ENCODE data around the genes ZNF845 and CNOT3.

- PRO-cap, 3 experiments = no peak in any of the 3 experiments
- RRBS = no CpG with 5 or more reads among the region's 4 CpGs
Observed at GRCh38 chr19:52892937-52893451, 4.4 kb downstream of the ZNF320 start.

- PRO-cap, 3 experiments = no peak in any of the 3 experiments
- RRBS = no CpG with 5 or more reads among the region's 7 CpGs
Observed at GRCh38 chr19:52935331-52935781, 12.1 kb upstream of the ZNF888 start.

GRCh38 chr19:52936975-52937745 is 13.9 kb upstream of the ZNF888 start:
- PRO-cap, 3 experiments = no peak in any of the 3 experiments
- RRBS = no CpG with 5 or more reads among the region's 10 CpGs

- PRO-cap, 3 experiments = no peak in any of the 3 experiments
- RRBS = 37% methylated on average over 13 of the region's 27 CpGs
Observed at GRCh38 chr19:53008008-53009056, 5.4 kb upstream of the ERVV-1 start.

DNA sequence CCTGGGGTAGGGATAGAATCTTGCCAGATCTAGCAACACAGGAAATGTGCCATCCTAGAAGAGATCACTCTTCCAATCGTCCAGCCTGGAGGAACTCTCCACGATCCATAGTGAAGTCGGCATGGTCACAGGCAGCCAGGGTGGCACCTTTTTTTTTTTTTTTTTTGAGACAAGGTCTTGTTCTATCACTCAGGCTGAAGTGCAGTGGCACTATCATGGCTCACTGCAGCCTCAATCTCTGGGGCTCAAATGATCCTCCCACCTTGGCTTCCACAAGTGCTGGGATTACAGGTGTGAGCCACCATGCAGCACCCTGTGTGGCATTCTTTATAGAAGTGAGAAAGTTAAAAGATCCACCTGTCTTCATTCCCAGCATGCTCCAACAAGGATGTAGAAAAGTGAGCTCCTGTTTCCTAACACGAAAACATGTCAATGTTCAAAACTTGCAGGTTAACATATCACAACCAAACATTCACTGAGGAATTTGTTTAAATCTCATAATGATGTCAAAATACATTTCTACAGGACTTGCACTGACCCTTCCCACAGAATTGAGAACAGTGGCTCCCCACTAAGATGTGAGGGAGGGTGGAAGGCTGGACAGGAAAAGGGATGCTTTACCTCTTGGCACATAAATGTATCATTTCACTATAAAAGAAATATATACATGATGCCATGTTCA is 18.3 kb downstream of the ZNF160 start:
- PRO-cap, 3 experiments = no peak in any of the 3 experiments
- RRBS = no CpG with 5 or more reads among the region's 4 CpGs

DNA sequence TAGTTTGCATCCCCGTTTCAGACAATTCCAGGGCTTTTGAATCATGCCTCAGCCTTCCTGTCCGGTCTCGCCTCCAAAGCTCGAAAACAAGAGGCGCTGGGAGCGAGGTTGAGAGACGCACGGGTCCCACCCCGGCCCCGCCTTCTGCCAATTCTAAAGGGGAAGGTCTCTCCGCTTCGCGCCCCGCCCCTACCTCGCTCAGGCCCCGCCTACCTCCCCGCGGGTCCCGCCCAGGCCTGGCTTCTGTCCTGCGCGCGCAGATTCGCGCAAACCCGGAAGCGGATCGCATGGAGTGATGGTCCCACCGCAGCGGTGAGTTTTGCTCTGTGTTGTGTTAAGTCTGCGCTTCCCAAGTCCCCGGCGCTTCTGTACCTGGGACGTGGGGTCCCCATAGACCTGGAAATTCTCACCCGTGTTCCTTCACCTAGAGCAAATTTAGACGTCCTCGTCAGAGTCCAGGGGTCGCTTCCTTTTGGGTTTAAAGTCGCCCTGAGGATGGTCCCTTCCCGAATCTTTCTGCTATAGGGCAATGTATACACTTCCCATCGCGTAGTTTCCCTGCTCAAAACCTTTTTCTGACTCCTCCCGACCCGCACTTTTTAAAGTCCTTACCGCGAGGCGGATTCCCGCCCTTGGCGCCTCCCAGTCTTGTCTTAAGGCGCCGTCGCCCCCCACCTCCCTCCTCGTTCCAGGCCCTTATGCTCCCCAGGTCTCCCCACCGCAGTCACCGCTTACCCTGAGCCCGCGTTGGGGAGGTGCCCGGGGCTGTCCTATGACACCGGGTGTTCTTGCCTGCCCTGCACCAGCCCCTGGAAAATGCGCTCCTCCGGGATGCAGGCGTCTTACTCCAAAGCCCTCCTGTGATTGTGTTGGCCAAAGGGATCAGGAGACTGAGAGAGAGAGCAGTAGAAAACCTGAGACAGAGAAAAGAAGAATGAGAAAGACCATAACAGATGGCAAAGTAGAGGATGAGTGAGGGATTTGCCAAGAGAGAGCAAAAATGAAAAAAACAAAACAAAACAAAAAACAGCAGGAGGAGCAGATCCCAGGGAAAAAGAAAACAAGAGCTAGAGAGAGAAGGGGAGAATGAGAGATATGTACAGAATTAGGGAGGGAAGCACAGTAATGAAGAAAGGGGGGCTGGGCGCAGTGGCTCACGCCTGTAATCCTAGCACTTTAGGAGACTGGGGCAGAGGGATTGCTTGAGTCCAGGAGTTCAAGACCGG is at the start of gene ZNF845:
Gene ZNF845, plus strand, starts transcription at position 269 of the 1,226 bp plus-strand sequence.
- PRO-cap, 3 experiments = peak in 3 of 3 experiments; most common plus-strand start position 269 of the sequence (in 3); most common minus-strand start position 82 of the sequence (in 2)
- RRBS = 5% methylated on average over 5 of the region's 64 CpGs

GRCh38 chr19:53435606-53436512 is 4.1 kb downstream of the ZNF761 start:
- PRO-cap, 3 experiments = no peak in any of the 3 experiments
- RRBS = no CpG with 5 or more reads among the region's 9 CpGs

GRCh38 chr19:53581857-53582337 is 44.0 kb downstream of the ZNF331 start:
- PRO-cap, 3 experiments = peak in 1 of 3 experiments; most common plus-strand start chr19:53582043 (in 1)
- RRBS = no CpG with 5 or more reads among the region's 8 CpGs

DNA sequence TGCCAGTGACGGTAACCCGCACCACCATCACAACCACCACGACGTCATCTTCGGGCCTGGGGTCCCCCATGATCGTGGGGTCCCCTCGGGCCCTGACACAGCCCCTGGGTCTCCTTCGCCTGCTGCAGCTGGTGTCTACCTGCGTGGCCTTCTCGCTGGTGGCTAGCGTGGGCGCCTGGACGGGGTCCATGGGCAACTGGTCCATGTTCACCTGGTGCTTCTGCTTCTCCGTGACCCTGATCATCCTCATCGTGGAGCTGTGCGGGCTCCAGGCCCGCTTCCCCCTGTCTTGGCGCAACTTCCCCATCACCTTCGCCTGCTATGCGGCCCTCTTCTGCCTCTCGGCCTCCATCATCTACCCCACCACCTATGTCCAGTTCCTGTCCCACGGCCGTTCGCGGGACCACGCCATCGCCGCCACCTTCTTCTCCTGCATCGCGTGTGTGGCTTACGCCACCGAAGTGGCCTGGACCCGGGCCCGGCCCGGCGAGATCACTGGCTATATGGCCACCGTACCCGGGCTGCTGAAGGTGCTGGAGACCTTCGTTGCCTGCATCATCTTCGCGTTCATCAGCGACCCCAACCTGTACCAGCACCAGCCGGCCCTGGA is 6.0 kb downstream of the MYADM start:
- PRO-cap, 3 experiments = no peak in any of the 3 experiments
- RRBS = 70% methylated on average over 4 of the region's 43 CpGs

DNA sequence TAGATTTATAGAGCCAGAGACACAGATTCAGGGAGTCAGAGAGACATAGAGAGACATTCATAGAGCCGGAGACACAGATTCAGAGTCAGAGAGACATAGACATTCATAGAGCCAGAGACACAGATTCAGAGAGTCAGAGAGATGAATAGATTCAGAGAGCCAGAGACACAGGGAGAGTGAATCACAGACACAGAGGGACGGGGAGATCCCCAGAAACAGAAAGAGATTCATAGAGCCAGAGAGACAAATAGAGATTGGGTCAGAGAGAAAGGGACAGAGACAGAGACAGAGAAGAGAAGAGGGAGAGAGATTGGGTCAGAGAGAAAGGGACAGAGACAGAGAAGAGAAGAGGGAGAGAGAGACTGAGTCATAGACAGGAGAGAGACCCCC is 1.3 kb upstream of the PRKCG start:
- PRO-cap, 3 experiments = no peak in any of the 3 experiments
- RRBS = no CpG with 5 or more reads among the region's 2 CpGs

- PRO-cap, 3 experiments = no peak in any of the 3 experiments
- RRBS = no CpG with 5 or more reads among the region's 9 CpGs
Observed at GRCh38 chr19:53987721-53988147, 3.7 kb upstream of the CACNG6 start.

GRCh38 chr19:54114210-54114772 is 1.2 kb downstream of the TFPT start:
- PRO-cap, 3 experiments = peak in 3 of 3 experiments; most common plus-strand start chr19:54114587 (in 1); most common minus-strand start chr19:54114559 (in 3)
- RRBS = 28% methylated on average over 16 of the region's 27 CpGs

- PRO-cap, 3 experiments = peak in 3 of 3 experiments; most common plus-strand start chr19:54137762 (in 3); most common minus-strand start chr19:54138310 (in 3)
- RRBS = 2% methylated on average over 64 of the region's 131 CpGs
Observed at GRCh38 chr19:54137560-54138772, at the start of gene CNOT3. TSS of gene CNOT3 (plus strand) at chr19:54137762.

DNA sequence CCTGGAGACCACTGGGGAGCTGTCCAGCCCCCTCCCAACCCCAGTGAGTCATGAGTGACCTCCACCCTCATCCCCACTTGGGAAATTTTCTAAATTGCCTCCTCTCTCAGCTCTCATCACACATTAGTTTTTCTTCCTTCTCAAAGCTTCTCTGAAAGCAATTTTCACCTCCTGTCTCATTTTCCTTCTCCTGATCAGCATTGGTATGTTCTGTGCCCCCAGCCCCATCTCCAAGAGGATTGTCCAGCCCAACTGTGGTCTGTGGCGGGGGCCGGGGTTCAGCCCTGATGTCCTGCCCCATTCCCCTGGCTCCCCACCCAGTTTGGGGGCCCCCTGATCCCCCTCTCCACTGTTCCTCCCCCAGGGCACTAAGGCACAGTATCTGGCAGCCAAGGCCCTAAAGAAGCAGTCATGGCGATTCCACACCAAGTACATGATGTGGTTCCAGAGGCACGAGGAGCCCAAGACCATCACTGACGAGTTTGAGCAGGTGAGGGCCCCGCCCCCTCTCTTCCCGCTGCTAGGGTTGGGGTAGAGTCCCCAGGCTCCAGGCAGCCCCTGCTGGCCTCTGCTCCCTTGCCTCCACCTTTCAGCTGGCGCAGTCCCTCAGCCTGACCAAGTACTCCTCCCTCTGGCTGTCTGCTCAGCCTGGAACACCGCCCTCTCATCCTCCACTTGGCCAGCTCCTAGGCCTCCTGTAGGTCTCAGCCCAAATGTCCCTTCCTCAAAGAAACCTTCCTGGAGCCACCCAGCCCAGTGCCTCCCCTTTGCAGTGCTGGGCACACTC is 6.0 kb downstream of the LENG1 start:
- PRO-cap, 3 experiments = no peak in any of the 3 experiments
- RRBS = no CpG with 5 or more reads among the region's 9 CpGs

DNA sequence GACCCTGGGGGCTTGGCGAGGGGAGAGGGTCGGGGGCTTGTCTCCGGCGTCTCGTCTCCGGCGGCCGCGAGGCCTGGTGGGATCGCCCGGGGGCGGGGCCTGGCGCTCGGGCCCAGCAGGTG is 148 bp upstream of the TSEN34 start:
- PRO-cap, 3 experiments = peak in 3 of 3 experiments; most common minus-strand start position 75 of the sequence (in 2)
- RRBS = under 1% methylated on average over 4 of the region's 14 CpGs

- PRO-cap, 3 experiments = no peak in any of the 3 experiments
- RRBS = no CpG with 5 or more reads among the region's 6 CpGs
Observed at GRCh38 chr19:54196608-54197164, 4.0 kb upstream of the RPS9 start.

- PRO-cap, 3 experiments = no peak in any of the 3 experiments
- RRBS = no CpG with 5 or more reads among the region's 7 CpGs
Observed at GRCh38 chr19:54206576-54206886, 5.9 kb downstream of the RPS9 start.

DNA sequence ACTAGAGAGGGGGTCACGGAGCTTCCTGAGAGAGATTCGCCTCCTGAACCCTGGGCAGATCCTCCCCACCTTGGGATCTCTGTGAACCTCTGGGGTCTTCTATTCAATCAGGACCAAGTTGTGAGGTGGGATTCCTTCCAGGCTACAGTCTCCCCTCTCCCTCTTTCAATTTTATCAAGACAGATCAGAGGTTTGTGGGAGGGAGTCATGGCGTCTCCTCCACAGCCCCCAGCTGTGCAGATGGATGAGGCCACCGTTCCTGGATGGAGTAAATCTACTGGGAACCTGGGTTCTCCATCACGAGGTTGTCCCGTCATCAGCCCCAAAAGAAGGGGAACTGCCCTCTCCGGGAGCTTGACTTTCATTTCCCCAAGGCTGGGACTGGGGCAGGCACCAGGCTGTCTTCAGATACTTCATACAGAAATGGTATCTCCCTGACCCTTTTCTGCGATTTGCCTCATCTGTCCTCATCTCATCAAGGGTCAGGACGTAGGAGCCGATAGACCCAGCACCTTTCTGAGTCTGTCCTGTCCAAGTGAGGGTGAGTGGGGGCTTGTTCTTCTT is 9.9 kb downstream of the LILRB2 start:
- PRO-cap, 3 experiments = no peak in any of the 3 experiments
- RRBS = no CpG with 5 or more reads among the region's 10 CpGs

- PRO-cap, 3 experiments = no peak in any of the 3 experiments
- RRBS = no CpG with 5 or more reads among the region's 10 CpGs
Observed at GRCh38 chr19:54345883-54346450, 7.0 kb upstream of the LILRA4 start.

DNA sequence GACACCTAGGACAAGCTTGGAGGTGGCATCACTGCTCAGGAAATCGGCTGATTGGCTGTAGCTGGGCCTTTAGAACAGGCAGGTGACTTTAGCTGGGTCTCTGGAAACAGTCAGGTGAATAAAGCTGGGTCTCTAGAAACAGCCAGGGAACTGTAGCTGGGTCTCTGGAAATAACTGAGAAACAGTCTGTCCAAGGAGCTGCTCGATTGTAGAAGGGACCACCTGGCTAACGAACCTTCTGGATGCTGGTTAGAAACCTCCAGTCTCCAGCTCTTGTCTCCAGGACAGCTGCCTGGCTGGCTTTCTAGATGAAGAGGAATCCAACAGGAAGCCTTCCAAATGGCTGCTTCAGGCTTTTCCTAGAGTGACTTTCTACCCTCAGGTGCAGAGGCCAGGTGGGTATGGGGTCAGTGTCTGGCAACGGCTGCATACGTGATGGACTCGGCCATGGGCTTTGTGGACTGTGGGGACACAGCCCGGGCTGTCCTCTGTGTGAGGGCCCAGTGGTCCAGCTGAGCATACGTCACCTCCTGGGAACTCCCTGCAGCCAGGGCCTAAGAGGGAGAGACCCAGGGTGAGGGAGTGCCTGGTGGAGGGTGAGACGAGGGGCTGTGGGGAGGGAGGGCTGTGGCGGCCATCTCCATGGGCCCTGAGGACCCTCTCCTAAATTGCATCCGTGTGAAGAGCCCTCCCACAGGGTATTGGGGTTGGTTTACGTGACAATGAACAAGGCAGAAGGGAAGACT is 9.7 kb downstream of the LAIR1 start:
- PRO-cap, 3 experiments = no peak in any of the 3 experiments
- RRBS = no CpG with 5 or more reads among the region's 12 CpGs

Measured in breast (tissue), 4 donors.